AG04450 (cell line): ENCODE measurements around a stretch of chr7.

GRCh38 chr7:52036-52498 lies 140.3 kb upstream of the FAM20C start:
- CAGE, long polyA plus RNA = no peak
- RRBS = no CpG with 5 or more reads among the region's 3 CpGs

DNA sequence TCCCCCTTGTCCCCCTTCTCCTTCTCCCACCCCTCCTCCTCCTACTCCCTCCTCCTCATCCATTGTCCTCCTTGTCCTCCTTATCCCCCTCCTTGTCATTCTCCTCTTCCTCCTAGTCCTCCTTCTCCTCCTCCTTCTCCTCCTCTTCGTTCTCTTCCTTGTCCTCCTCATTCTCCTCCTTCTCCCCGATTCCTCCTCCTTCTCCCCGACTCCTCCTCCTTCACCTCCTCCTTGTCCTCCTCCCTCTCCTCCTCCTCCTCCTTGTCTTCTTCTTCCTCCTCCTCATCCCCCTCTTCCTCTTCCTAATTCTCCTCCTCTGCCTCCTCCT lies 115.7 kb upstream of the FAM20C start:
- CAGE, long polyA plus RNA = no peak
- RRBS = no CpG with 5 or more reads among the region's 3 CpGs

DNA sequence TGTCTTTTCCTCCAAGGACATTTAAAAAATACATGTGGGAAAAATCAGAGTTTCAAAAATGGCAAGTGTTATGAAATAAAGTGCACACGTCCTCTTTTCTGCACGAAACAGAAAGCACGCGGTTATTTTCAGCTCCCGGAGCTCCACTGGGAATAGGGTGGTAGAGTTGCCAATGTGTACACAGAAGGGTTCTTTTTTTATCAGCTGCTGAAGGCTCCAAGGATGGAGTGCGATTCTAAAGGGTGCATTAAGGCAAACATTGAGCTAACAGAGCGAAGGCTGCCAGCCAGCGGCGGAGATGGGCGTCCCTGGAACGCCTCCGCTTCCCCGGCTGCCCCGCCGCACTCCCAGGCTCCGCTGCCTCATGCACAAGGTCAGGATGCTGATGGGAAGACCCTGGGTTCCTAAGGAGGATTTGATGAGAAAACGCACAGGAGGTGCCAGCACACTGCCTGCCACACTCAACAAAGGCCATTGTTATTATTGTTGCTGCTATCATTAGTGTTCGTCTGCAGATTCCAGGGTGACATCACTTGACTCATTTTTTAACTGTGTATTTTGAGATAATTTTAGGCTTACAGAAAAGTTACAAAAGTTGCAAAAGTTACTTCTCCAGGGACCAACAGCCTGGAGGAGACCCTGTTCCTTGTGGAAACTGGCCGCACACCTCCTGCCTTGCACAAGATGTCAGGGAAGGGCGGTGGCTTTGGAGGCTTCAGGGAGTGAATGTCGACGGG lies 62.5 kb upstream of the FAM20C start:
- CAGE, long polyA plus RNA = no peak
- RRBS = no CpG with 5 or more reads among the region's 22 CpGs

GRCh38 chr7:195476-196025 lies 3.2 kb downstream of the FAM20C start:
- CAGE, long polyA plus RNA = no peak
- RRBS = 89% methylated on average over 10 of the region's 35 CpGs

DNA sequence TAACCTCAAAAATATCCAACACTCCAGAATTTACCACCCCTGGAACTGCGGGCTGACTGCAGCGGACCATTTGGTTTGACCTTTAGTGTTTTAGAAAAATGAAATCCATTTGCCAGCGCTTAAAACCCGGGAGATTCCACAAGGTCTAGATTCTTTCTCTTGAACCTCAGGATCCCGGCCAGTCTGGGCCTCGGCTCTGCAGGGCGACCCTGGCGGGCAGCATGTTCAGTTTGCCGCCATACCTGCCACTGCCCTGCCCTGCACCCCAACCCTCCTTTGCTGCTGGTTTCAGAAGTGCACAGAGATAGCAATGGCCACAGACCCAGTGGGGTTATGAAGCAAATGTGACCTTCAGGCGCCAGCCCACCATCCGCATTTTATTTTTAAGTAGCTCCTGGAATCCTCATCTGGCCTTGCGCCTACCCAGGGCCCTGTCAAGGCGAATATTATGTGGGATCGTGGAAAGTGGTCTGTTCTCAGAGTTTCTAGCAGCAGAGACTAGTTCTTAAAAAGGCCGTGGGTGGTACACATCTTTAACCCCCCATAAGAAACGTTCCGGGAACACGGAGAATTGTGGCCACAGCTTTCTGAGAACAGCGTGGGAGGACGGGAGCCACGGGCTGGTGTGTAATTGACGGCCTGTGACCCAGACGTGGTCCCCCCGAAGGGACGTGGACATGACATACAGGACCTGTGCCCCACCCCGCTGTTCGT lies 45.5 kb upstream of the FOXL3 start:
- CAGE, long polyA plus RNA = no peak
- RRBS = no CpG with 5 or more reads among the region's 27 CpGs

DNA sequence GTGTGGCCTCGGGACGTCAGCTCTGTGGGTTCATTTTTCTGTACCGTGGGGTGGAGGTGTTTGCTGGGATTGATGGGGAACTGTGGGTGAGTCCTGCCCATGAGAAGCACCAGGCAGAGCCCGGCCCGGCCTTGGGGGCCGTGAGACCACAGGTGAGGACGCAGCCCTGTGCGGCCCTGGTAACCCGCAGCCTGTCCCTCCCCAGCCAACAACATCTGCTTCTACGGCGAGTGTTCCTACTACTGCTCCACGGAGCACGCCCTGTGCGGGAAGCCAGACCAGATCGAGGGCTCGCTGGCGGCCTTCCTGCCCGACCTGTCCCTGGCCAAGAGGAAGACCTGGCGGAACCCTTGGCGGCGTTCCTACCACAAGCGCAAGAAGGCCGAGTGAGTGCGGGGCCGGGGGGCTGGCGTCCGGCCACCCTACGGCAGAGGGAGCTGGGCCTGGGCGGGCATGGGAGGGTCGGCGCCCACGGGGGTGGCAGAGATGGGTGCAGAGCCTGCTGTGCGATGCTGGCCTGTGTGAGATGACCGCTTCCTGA lies 34.3 kb upstream of the FOXL3 start:
- CAGE, long polyA plus RNA = no peak
- RRBS = no CpG with 5 or more reads among the region's 34 CpGs

DNA sequence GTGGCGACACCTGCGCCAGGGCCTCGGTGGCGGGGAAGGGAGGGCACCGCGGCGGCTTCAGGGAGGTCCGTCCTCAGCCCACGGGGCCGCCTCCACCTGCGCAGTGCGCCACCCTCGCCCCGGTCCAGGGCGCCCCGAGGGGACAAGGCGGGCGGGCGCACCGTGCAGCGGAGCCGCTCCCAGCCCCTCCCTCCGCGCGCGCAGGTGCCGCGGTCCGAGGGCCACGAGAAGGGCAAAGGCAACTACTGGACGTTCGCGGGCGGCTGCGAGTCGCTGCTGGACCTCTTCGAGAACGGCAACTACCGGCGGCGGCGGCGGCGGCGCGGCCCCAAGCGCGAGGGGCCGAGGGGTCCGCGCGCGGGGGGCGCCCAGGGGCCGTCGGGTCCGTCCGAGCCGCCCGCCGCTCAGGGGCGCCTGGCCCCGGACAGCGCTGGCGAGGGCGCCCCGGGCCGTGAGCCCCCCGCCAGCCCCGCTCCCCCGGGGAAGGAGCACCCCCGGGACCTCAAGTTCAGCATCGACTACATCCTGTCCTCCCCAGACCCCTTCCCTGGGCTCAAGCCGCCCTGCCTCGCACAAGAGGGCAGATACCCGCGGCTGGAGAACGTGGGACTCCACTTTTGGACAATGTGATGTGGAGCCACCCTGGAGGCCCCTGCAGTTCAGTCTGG lies 1.0 kb downstream of the FOXL3 start:
- CAGE, long polyA plus RNA = no peak
- RRBS = no CpG with 5 or more reads among the region's 78 CpGs

DNA sequence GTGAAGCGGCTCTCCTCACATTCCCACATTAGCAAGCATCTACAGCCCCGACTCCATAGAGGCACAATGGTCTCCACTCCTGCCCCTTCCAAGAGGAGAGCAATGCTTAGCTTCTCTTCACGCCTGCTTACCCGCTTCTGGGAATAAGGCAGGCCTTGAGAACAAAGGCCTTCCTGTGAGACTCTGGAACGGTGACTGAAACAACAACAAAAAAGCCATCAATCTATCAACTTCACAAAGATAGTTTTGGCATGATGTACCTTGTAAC lies 67.8 kb downstream of the FOXL3 start:
- CAGE, long polyA plus RNA = no peak
- RRBS = no CpG with 5 or more reads among the region's 5 CpGs

DNA sequence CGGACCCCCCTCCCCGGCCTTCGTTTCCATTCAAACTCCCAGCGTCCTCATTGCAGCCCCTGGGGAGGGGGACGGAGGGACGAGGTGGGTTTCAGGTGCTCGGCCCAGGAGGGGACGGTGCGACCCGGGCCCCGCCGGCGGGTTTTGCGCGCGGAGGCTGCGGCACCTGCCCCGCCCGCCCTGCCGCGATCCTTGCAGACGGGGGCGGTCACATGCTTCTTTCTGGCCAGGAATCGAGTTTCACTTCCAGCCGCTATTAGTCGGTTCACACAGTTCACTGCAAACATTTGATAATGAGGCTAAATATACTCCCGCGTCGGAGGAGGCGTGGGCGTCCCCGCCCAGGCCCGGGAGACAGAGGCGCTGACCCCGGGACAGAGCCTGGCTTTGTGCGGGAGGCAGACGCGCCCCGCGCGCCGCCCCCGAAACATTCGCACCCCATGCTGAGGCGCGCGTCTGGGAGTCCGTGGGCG lies 2.6 kb upstream of the PDGFA start:
- CAGE, long polyA plus RNA = no peak
- RRBS = 2% methylated on average over 13 of the region's 49 CpGs

- CAGE, long polyA plus RNA = no peak
- RRBS = 76% methylated on average over 7 of the region's 32 CpGs
These were observed 29.9 kb upstream of the PDGFA start for GRCh38 chr7:549405-549987.

- CAGE, long polyA plus RNA = no peak
- RRBS = no CpG with 5 or more reads among the region's 26 CpGs
These were observed 37.9 kb upstream of the PDGFA start for GRCh38 chr7:557397-558060.

- CAGE, long polyA plus RNA = no peak
- RRBS = 63% methylated on average over 8 of the region's 23 CpGs
These were observed 98.1 kb upstream of the PDGFA start for GRCh38 chr7:617463-618432.

DNA sequence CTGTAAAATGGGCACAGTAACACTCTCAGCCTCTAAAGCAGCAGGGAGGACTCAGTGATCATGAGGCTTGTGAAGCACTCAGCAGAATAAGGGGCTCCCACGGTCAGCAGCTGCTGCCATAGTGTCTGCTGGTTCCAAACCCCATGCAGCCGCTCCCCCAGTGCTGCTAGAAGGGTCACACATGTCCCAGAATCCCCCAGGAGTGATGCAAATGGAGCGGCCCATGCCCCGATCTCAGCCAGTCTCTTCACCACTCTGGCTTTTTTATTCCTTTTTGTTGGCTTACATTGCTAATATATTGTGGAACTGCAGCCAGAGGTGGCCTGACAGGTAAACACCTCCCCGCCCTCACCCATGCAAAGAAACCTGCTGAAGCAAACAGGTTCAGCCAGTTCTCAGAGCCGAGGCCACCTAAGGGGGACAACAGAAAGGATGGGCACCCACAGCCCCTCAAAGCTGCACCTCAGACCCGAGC lies 102.2 kb upstream of the PDGFA start:
- CAGE, long polyA plus RNA = no peak
- RRBS = no CpG with 5 or more reads among the region's 7 CpGs

DNA sequence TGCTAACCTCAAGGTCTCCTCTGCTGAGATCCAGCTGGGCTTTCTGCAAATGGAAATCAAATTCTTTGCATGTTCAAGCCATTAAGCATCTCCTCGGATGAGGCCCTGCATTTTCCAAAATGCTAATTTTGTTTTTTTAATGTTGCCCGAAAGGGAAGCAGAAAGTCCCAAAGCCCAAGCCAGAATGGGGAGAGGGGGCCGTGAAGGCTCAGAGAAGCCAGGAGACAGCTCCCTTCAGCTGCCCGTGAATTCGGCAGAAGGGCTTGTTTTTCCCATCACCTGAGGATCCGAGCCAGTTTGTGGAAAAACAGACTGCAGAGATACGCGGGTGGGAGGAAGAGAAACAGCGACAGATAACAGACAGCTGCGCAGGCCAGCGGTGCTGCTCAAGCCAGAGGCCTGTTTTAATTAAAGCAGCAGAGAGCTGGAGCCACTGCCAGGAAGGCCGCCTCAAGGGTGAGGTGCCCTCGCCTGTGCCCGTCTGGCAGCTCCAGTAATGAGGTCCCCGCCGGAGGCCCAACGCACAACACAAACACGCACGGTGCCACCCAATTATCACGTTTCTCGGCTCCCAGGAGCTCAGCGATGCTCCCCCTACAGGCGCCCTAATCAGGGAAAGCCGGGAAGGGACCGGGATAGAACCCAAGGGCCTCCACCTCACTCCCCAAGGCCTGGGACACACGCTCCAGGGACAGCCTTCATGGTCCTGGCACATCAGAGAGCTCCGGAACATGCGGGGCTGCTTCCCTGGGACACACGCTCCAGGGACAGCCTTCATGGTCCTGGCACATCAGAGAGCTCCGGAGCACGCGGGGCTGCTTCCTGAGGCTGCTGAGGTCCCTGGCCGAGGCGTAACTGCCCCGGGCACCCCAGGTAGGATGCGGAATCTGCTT lies 60.7 kb upstream of the DNAAF5 start:
- CAGE, long polyA plus RNA = no peak
- RRBS = 58% methylated on average over 13 of the region's 36 CpGs

GRCh38 chr7:729552-730394 lies 2.7 kb upstream of the PRKAR1B start:
- CAGE, long polyA plus RNA = no peak
- RRBS = no CpG with 5 or more reads among the region's 23 CpGs

DNA sequence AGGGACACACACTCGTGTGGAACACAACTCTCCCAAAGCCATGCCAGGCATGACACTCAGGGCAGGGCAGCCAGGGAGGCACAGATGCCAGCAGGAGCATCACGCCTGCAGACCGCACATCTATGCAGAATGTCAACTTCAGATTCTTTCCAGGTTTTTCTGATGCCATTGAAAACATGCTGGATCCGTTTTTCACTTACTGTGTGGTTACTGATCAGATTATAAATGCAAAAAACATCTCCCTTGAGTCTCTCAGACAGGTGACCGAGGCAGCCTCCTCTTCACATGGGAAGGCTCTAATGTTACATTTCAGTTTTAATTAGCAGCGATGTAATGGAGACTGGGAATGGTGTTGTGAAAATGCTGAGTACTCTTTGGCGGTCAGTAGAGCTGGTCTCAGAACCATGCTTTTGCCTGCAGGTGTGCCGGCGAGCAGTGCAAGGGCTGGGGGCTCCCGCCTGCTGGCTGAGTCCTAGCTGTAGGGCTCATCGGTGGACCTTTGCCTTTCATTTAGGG lies 3.2 kb upstream of the SUN1 start:
- CAGE, long polyA plus RNA = no peak
- RRBS = no CpG with 5 or more reads among the region's 11 CpGs

GRCh38 chr7:847749-848194 lies 15.5 kb downstream of the SUN1 start:
- CAGE, long polyA plus RNA = no peak
- RRBS = over 99% methylated on average over 6 of the region's 29 CpGs

- CAGE, long polyA plus RNA = no peak
- RRBS = no CpG with 5 or more reads among the region's 4 CpGs
These were observed 9.7 kb upstream of the GET4 start for GRCh38 chr7:866762-866923.

DNA sequence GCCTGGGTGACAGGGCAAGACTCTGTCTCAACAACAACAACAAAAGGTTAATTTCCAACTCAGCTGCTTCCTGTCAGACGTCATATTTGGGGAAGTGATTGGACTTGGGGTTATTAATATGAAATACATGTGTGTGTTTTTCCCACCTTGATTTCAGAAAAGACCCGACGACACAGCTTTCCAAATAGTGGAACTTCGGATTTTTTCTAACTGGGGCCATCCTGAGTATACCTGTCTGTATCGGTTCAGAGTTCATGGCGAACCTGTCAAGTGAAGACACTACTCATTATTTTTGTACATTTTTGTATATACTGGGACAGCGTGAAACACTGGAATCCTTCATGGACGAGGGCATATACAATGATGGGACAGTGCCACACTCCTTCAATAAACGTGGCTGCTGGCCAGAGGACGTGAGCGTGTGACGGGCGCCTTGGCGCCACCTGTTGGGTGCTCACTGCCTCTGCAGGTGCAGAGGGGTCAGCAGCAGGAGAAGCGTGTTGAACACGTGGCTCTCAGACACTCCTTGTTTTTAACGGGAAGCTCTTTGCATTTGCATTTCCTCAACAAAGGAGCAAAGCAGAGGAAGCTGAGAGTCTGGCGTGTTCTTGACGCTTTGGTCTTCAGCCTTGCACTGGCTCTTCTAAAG lies 3.2 kb upstream of the GET4 start:
- CAGE, long polyA plus RNA = no peak
- RRBS = no CpG with 5 or more reads among the region's 19 CpGs

DNA sequence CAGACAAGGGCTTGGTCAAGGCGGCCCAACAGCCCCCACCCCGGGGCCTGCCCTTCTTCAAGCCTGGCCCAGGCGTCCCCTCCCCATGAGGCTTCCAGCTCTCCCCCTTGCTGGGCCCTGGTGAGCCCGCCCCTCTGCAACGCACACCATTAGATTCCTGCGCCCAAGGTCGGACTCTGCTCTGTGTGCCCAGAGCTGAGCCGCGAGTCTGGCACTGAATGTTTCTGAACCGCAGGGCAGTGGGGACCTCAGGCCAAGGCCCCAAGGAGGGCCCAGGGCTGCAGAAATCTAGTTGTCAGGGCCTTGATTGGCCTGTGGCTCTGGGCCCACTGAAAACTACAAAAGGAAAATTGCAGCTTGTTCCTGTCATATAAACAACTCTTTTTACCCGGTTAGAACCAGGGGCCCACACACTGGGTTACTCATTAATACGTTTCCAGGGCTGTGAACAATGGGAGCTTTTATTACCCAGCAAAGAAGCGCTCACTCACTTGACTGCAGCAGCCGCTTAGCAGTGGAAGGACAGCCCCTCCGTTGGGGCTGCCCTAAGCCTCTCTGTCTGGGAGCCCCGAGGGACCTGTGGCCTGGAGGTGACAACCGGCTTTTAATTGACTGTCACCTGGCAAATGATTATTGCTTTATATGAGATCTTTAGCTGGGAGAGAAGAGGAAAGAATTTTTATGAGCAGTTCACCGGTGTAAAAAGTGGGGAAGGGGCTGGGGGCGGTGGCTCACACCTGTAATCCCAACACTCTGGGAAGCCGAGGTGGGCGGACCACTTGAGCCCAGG lies 2.4 kb upstream of the COX19 start:
- CAGE, long polyA plus RNA = no peak
- RRBS = 71% methylated on average over 1 of the region's 21 CpGs